Anterior vena cava (tissue), 1 donor: ENCODE data around the genes LDHAL6B, MYO1E, ICE2 and TLN2.

DNA sequence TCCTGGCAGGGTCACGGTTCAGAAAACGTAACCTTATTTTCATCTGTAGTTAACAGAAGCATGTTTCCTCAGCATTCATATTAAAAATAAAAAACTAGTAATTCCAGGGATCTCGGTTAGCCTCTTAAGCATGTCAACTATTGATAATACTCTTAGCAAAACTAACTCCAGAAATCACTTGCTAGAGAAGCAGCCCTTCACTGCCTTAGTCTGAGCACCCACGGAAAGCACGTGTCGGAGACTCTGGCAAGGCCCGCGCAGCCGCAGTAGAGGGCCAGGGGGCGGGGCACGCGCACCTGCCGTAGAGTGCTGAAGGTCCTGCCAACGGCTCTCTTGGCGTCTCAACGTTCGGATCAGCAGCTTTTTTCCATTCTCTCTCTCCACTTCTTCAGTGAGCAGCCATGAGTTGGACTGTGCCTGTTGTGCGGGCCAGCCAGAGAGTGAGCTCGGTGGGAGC is at the start of gene LDHAL6B:
Gene LDHAL6B (plus strand): TSS at position 304 of the 457 bp plus-strand sequence.
- PRO-cap = no peak

DNA sequence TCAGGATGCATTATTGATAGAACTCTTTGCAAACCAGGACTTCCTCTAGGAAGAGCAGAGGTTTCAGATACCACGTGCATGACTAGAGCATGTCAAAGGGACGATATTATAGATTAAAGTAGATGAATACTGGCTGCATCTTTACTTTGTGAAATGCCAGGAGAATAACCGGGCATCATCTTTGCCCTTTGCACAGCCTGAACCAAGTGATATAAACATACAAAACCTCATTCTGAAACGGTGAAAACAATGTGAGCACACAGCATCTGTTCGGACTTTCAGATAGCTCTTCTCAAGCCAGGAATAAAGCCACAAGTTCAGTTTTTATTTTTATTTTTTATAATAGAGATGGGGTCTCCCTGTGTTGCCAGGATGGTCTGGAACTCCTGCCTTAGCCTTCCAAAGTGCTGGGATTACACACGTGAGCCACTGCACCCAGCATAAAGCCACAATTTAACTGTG is 65.2 kb downstream of the LDHAL6B start:
- PRO-cap = no peak

DNA sequence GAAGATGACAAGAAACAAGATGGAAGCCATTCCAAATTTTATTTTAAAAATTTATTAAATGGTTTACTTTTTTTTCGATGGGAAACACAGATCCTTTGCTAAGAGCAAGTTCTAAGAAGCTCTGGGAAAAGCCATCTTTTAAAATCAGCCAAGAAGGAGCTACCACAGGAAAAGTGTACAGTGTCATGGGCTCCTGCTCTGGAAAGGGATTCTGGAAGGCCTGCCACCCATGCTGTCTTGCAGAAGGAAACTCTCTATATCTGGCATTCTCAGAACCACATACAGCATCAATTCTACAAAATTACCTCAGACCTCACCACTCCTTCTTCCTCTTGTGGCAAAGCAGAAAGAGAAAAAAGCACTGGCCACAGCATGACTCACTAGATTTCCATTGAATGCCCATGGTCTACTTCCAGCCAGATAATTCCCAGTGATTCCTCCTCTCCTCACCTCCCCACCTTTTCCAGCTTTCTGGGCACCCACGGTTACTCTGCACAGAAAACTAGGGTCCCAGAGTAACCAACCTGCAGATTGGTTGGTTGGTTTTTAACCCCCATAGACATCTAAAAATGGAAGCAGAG is 67.4 kb downstream of the LDHAL6B start:
- PRO-cap = no peak

DNA sequence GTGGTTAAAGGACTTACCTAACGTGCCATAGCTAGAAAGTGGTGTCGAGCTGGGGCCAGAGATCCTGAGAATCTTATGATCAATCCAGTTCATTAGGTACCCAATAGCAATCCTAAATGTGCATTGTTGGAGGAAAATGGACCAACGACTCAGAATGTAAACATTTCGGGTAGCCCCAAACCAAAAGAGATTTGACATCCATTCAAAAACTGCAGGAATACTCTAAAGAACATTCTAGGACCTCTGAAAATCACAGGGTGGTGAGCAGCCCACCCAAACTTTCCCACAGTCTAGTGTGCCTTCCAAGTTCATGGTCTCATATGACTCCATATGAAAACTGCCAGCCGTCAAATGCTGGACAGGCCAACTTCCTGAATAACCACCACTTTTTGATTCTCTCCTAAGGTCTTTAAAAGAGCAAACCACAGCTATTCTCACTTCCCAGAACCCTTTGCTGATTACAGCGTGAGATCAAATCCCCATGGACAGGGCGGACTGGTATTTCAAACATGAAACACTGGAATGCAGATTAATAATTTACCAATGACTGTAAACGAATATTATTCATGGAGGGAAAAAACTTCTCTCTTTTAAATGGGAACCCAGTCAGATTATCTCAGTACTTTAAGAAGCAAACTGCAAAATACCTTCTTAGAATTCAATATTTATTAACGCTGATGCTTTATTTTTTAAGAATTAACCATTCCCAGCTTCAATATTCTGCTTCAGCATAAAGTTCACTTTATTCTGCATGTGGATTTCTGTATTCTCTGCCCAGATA is 43.2 kb downstream of the MYO1E start:
- PRO-cap = no peak

DNA sequence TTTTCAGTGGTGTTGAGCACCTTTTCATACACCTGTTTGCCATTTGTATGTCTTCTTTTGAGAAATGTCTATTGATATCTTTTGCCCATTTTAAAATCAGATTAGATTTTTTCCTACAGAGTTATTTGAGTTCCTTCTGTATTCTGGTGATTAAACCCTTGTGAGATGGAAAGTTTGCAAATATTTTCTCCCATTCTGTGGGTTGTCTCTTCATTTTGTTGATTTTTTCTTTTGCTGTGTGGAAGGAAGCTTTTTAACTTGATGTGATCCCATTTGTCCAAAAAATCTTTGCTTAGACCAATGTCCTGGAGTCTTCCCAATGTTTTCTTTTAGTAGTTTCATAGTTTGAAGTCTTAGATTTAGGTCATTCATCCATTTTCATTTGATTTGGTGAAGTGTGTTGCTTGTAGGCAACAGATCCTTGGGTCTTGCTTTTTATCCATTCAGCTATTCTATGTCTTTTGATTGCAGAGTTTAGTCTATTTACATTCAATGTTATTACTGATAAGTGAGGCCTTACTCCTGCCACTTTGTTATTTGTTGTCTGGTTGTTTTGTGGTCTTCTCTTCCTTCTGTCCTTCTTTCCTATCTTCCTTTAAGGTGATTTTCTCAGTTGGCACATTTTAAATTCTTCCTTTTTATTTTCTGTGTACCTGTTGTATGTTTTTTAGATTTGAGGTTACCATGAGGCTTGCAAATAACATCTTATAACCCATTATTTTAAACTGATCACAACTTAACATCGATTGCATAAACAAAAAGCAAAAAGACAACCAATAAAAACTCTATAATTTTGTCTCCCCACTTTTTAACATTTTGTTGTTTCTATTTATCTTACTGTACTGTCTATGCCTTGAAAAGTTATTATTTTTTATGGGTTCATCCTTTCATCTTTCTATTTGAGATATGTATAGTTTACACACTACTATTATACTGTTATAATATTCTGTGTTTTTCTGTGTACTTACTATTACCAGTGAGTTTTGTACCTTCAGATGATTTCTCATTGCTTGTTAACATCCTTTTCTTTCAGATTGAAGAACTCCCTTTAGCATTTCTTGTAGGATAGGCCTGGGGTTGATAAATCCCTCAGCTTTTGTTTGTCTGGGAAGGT is 30.2 kb downstream of the MYO1E start:
- PRO-cap = no peak

DNA sequence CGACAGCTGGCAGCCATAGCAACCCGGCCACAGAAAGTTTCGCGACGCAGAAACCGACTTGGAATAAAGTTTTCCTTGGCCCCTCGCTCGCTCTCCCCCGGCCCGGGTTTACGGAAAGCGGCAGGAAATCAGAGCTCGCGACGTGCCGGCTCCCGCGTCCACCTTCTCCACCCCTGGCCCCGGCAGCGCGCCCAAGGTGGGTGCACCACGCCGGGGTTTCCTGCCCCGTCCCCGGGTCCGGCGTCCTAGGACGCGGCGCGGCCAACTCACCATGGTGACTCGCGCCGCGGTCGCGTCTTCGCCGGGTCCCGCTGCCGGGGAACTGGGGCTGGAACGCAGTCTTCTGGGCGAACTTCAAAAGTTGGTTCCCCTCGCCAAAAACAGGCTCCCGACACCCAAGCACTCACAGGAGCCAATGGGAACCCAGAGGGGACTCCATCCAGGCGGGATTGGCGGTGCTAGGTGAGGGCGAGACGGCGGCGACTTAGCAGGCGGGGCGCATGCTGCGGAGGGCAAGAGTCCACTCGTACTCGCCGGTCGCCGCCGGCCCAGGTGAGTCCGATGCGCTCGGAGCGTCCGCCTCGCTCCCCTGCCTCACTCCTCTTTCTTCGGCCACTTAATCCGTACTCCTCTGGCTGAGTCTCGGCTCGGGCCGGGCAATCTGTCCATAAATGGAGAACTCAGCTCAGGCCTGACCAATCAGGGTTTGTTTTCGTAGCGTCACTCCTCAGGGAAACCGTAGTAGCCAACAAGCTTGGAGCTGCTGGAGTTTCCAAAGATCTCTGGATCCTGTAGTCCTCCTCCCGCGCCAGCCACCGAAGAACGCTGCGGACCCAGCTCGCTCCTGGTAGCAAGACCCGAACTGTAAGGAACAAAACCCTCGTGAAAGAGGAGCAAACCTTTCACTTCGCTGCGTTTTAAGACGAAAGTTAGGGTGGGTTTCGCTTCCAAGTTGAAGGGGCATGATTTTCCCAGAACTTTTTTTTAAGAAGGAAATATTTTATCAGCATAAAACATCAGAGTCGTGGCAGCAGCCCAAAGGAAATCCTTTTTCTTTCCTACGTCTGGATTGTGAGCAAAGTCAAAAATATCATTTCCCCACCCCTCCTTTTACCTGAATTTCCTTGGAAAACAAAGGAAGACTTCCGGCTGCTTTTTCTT is at the start of gene MYO1E:
Gene MYO1E (minus strand): TSS at position 644 of the 1,161 bp plus-strand sequence.
- PRO-cap = bidirectional peak, plus-strand start at position 465 of the sequence, minus-strand start at position 345 of the sequence; bidirectional peak, plus-strand start at position 794 of the sequence, minus-strand start at position 644 of the sequence

- PRO-cap = no peak
These were observed 57.6 kb upstream of the GCNT3 start for GRCh38 chr15:59553808-59554464.

DNA sequence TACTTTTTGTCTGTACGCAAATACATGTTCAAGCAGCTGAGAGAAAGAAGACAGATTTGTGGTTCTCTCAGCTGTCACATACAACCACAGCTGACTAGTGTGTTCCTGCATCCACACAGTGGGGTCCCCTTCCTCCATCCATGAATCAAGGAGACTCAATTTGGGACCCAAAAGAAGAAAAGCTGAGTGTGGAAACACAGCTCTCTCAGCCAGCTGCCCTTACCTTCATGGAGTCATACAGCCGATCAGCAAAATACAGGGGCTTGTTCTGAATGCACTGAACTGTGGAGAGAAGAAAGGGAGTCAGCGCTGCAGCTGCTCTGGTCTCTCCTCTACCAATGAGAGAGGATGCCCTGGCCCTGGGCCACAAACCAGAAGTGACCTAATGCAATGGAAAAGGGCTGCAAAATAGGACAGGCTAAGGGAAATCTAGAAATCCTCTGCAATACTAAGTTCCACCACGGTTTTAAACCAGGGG is 46.8 kb downstream of the ANXA2 start:
- PRO-cap = no peak

DNA sequence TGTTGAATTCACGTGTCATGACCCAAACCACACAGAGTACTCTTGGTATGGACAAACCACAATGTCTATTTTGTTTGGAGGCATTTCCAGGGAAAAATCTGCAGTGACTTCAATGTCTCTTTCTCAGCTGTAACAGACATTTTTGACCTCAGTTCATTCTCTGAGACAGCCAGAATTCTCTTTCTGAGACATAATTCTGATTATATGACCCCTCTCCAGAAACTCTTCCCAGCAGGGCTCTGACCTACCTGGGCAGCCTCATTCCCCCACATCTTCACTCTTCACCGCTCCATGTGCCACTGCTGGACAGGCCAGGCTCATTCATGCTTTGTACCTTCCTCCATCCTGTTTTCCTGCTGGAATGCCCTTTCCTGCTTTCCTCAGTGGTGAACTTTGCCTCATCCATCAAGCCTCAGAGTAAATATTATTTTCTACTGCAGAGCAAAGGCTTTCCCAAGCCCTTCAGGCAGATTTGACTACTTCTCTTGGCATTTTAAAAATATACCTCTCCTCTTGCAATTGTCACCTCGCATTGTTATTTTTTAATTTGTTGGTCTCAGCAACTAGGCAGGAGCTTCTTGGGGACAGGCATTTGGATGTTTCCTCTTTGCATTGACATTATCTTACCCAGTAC is 4.9 kb upstream of the ANXA2 start:
- PRO-cap = no peak

- PRO-cap = bidirectional peak, plus-strand start at chr15:60479220, minus-strand start at chr15:60478975
These were observed at the start of gene ICE2 for GRCh38 chr15:60478788-60479783. TSS of gene ICE2 (minus strand) at chr15:60479142.

DNA sequence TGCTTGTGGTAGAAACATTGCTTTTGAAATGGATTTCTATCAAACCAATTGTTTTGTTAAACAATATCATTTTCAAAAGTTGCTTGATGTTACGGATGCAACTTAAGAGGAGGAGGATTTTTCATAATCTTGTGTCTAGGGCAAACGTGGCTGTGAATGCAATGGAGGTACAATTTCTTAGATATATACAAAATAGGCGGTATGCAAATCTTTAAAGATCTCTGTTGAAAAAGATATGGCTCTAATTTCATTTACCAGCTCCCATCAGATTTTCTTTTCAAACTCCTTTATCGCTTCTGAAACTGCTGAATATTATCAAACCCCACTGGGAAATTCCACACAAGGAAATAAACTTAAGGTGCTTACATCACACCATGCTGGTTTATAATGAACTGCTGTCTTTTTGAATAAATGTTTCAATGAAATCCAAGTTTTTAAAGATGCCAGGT is 102.4 kb upstream of the ICE2 start:
- PRO-cap = no peak

GRCh38 chr15:60590657-60591233 is 111.8 kb upstream of the ICE2 start:
- PRO-cap = bidirectional peak, plus-strand start at chr15:60591178, minus-strand start at chr15:60591075

DNA sequence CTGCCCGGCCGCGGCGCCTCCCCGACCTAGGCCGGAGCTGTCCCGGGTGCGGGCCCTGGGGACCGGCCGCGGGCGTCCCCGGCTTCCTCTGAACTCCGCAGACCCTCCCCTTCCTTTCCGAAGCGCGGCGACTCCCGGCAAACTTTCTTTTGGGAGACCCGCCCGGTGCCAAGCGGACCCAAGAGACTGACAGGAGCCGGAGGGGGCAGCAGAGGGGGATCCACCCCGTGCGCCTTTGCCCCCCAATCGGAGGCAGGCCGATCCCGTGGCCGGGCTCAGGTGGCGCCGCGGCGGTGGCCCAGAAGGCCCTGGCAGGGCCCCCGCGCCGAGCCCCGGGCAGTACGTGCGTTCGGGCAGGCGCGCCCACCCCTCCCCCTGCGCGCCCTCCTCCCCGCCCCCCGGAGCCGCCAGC is 113.0 kb upstream of the ICE2 start:
- PRO-cap = bidirectional peak, plus-strand start outside the sequence, minus-strand start at position 151 of the sequence

- PRO-cap = no peak
These were observed 212.6 kb upstream of the ICE2 start for GRCh38 chr15:60691504-60692001.

DNA sequence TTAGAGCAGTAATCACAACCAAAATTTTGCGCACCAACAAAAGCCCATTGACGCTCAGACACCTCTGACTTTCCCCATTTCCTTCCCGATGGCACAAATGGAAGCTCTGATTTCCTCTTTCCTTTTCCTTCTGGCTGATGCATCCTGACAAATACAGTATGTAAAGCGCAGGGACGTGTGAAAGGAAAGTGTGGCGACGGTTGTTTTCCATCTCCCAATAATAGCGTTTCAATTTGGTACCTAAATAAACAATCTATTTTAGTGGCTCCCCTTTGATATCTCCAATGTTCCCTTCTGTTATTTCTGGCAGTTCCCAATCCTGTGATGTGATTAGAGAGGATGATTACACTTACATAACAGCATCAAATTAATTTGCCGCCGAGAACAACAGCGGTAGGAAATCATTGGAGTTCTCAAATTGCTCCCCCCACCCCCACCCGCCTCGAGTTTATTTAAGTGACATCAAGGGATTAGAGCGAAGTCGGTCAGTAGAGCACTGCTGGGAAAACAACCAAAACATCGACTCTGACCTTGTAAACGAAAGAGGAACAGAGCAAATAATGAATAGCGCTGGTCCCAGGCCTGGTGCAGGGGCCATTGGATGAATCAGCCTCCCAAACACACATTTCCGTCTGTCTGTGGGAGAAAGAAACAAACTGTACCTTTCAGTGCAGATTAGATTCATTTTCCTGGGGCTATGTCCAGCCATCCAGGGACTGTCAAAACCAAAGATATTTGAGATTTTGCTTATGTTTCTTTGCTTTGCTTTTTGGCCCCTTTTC is 273.4 kb upstream of the ICE2 start:
- PRO-cap = no peak

DNA sequence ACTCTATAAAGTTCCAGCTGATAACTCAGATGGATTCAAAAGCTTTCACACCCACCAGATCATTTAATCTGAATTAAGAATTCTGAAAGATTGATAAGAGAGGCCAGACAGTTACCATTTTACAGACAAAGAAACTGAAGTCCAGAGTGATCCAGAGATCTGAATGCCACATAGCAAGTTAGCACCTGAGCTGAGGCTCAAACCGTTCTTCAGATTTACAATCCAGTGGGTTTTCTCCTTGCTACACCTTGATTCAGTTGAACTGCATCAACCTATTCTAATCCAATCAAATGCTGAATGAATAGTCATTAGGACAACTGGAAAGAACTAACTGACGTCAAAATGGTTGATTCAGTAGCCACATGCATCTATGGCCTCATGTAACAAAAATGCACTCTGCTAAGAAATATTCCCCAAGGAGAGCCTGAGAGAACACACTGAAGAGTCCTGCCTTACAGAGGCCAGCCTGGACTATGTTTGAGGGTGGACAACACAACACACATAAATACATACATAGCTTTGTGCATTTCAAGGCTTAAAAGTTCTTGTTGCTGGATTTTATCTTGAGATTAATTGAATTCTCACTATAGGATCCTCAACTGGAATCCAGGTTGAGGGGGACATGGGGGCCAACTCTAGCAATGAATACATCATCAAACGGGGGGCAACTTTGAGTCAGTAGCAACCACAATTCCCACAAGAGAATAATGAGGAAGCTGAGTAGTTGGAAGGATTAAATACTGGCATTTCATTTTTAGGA is 280.0 kb upstream of the ICE2 start:
- PRO-cap = unidirectional peak, plus-strand start at position 416 of the sequence

DNA sequence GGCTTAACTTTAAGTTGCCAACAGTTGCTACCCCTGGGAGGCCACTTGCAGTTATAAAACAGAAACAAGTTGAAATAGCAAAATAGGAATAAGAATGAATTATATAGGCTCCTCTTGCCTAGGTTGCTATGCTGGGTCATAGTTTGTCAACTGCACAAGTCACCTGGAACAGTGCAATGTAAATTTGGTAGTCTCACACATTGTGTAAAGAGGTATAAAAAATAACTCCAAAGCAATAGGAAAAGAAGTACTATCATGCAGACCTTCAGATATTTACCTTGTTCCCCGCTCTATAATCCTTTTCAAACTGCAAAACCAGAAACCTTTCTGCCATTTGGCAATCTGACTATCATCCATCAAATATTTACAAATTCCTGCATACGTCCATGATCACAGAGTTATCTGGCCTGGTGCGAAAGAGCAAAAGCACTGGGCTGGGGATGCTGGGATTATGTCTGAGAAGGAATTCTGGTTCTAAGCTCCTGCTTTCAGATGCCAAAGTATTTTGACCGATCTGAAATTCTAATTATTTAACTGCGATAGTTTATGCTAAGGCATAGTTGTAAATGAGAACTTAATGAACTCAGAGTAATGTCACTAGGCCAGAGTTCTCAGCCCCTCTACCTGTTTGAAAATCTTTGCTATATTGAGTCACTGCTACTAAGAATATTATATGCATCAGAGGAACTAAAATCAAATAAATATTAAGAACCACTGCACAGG is 143.1 kb downstream of the RORA start:
- PRO-cap = no peak

- PRO-cap = no peak
These were observed 173.1 kb upstream of the RORA start for GRCh38 chr15:61402134-61402737.

GRCh38 chr15:61421668-61422434 is 192.7 kb upstream of the RORA start:
- PRO-cap = no peak

DNA sequence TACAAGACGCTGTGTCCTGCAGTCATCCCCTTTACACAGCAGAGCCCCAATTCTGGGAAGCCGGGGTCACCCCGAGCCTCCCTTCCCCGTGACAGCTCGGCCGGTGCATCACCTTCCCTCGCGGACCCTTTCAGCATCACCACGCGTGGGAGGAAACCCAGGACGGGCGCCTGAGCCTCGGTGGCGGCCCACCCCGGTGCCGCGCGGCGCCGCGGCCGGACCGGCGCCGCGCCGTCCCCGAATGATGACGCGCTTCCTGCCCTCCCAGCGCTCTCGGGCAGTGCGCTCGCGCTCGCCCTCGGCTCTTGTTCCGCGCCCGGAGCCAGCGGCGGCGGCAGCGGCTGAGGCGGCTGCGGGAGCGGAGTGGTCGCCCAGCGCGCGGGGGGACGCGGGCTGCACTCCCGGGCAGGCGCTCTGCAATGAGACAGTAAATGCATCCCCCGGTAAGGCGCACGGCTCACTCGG is at the start of gene TLN2:
Gene TLN2 (plus strand): TSS at position 308 of the 465 bp plus-strand sequence.
- PRO-cap = bidirectional peak, plus-strand start at position 308 of the sequence, minus-strand start at position 243 of the sequence